Keratinocyte (primary cell): ENCODE measurements around a stretch of chr12.

CAGE:
- cytosol, long polyA minus RNA: no peak
- cytosol, long polyA plus RNA: no peak
- long polyA plus RNA: no peak
- nucleus, long polyA minus RNA: no peak
- nucleus, long polyA plus RNA: start-site peak on the minus strand at chr12:51082985-51083644, 310 and 34 reads in 2 replicates
Observed at GRCh38 chr12:51082535-51083502, 577 bp downstream of the CSRNP2 start.

GRCh38 chr12:51173396-51173618 is 372 bp upstream of the TFCP2 start:
CAGE:
- cytosol, long polyA minus RNA: no peak
- cytosol, long polyA plus RNA: no peak
- long polyA plus RNA: no peak
- nucleus, long polyA minus RNA: no peak
- nucleus, long polyA plus RNA: no peak

GRCh38 chr12:51351673-51352553 is 5.4 kb upstream of the CELA1 start:
CAGE:
- cytosol, long polyA minus RNA: start-site peak on the minus strand at chr12:51352384-51352463, 5 reads
- cytosol, long polyA plus RNA: no peak
- long polyA plus RNA: no peak
- nucleus, long polyA minus RNA: no peak
- nucleus, long polyA plus RNA: no peak

CAGE:
- cytosol, long polyA minus RNA: no peak
- cytosol, long polyA plus RNA: no peak
- long polyA plus RNA: no peak
- nucleus, long polyA minus RNA: no peak
- nucleus, long polyA plus RNA: no peak
Observed at GRCh38 chr12:51381145-51381696, 10.0 kb downstream of the GALNT6 start.

DNA sequence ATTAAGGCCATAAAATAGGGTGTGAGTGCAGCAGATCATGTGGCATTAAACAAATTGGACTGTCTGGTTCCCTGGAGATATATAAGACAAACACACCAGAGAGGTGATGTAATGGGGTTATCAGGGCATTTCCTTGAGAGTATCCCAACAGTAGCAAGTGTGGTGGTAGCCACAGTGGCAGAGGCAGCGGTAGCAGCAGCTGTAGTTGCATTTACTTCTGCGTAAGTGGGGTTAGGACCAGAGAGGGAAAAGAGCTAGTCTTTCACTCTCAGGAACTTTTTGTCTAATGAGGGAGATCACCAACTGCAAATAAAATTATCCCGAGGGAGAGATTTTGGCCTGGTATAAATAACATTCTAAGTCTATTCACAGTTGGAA is 14.7 kb upstream of the GALNT6 start:
CAGE:
- cytosol, long polyA minus RNA: no peak
- cytosol, long polyA plus RNA: no peak
- long polyA plus RNA: no peak
- nucleus, long polyA minus RNA: no peak
- nucleus, long polyA plus RNA: no peak

DNA sequence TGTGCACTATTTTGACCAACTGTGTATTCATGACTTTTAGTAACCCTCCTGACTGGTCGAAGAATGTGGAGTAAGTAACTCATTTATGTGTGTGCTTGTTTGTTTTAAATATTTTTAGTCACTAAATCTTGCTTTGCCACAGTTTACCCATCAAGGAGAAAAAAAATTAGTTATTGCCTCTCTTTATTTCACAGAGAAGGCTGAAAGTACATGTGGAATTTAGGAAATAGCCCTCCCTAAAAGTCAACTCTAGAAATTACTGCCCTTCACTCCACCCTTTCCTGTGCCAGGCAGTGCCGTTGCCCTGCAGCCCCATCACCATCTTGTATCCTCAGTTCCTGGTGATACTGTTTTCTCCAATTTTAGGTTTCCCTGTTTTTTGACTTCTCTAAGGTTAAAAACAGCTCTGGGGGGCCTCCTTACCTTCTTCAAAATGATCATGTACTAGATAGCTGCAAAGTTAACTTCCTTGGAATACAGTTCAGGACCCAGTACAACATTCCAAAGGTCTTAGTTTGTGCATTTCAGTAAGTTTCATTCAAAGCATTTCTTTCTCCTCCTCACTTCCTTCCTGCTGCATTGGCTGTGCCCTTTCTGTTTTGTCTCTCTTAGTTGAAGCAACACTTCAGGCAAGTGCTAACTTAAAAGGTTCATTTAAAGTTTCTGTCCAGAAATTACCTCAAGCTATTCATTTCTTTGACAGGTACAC is 95.5 kb downstream of the SCN8A start:
CAGE:
- cytosol, long polyA minus RNA: no peak
- cytosol, long polyA plus RNA: no peak
- long polyA plus RNA: no peak
- nucleus, long polyA minus RNA: no peak
- nucleus, long polyA plus RNA: no peak

DNA sequence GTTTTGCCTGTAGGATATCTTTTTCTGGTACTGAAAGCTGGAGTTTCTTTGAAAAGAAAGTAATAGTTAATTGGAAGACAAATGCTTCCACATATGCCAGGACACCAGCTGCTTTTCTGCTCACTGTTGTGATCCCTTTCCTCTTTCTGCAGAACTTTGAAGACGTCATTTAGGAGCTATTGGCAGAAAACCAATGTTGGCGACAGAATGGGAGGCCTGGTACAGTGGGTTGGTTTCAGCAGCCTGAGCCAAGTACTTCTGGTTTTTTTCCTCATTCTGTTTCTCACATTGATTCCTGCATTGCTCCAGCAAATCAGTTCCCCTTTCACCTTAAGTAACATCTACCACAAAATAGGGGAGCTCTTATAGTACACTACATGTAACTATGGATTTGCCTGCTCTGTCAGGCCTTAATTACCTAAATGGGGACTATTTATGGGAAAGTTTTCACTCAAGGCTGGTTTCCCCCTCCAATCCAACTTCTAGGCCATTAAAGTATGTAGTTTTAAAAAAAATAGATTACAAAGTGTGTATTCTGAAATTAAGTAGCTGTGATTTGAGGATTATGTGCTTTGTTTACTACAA is 63.0 kb downstream of the TMDD1 start:
CAGE:
- cytosol, long polyA minus RNA: no peak
- cytosol, long polyA plus RNA: no peak
- long polyA plus RNA: no peak
- nucleus, long polyA minus RNA: no peak
- nucleus, long polyA plus RNA: no peak

CAGE:
- cytosol, long polyA minus RNA: no peak
- cytosol, long polyA plus RNA: no peak
- long polyA plus RNA: no peak
- nucleus, long polyA minus RNA: no peak
- nucleus, long polyA plus RNA: no peak
Observed at GRCh38 chr12:51846701-51847772, 1.5 kb downstream of the FIGNL2 start.

CAGE:
- cytosol, long polyA minus RNA: no peak
- cytosol, long polyA plus RNA: no peak
- long polyA plus RNA: no peak
- nucleus, long polyA minus RNA: no peak
- nucleus, long polyA plus RNA: no peak
Observed at GRCh38 chr12:51870031-51870592, 17.8 kb upstream of the ANKRD33 start.

DNA sequence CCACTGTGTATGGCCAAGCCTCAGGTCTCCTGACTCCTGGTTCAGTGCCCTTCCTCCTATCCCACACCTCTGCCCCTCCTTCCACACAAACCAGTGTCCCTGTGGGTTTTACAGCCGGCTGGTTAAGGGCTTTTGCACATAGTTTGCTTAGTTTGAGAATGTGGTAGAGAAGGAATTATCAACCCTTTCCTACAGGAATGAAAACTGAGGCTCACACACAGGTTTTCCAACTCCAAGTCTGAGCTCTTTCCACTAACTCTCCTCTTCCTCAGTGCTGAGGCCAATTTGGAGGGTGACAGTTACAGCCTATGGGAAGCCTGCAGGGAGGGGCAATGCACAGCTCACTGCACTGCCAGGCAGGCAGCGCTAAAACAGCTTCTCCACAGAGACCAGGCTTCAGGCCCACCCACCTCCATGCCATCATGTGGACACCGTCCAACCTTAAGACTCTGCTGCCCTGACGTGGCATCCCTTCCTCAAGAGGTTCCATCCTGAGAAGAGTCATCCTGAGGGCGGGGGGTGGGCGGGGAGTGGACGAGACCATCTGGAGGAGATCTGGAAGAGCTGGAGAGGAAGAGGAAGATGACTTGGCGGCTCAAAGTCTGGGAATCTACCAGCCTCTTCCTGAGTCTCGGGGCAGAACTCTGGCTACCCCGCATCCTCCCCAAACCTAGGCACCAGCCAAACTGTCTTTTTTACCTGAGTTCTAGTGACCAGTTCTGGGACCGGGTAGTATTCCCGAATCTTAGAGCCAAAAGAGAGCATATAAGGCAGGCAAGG is 8.4 kb upstream of the ACVRL1 start:
CAGE:
- cytosol, long polyA minus RNA: no peak
- cytosol, long polyA plus RNA: no peak
- long polyA plus RNA: no peak
- nucleus, long polyA minus RNA: no peak
- nucleus, long polyA plus RNA: no peak

CAGE:
- cytosol, long polyA minus RNA: no peak
- cytosol, long polyA plus RNA: no peak
- long polyA plus RNA: no peak
- nucleus, long polyA minus RNA: no peak
- nucleus, long polyA plus RNA: no peak
Observed at GRCh38 chr12:51905402-51906362, 1.6 kb upstream of the ACVRL1 start.

DNA sequence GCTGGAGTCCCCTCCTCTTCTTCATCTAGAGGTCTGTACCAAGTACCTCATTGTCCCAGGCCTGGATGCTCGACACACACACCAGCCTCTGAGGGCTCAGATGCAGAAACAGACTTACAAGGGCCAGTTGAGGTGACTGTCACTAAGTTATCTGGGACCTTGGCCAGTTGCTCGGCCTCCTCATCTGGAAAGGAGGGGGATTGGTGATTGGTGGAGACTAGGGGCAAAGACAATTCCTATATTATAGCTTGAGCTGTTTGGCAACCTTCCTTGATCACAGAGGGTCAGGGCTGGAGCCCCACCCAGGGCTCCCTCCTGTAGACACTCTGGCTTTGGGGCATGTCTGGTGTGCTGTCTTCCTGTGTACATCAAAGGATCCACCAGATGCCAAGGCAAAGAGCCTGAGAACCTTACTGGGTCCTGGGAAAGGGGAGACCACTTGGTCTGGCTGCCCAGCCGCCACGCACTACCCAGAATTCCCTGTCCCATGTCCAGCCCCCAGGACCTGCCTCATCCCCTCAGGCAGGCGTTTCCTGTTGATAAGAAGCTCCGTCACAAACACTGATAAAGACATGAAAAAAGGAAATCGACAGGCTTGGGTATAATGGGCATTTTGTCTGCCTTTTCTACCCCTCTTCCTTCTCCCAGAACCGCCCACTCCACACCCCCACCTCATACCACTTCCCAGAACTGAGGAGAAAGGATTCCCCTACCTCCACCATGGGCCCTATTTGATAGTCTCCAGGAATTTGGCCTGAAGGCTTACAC is 18.6 kb downstream of the ACVRL1 start:
CAGE:
- cytosol, long polyA minus RNA: no peak
- cytosol, long polyA plus RNA: no peak
- long polyA plus RNA: no peak
- nucleus, long polyA minus RNA: no peak
- nucleus, long polyA plus RNA: no peak

GRCh38 chr12:51972834-51973540 is 21.5 kb downstream of the ACVR1B start:
CAGE:
- cytosol, long polyA minus RNA: no peak
- cytosol, long polyA plus RNA: no peak
- long polyA plus RNA: no peak
- nucleus, long polyA minus RNA: no peak
- nucleus, long polyA plus RNA: no peak

DNA sequence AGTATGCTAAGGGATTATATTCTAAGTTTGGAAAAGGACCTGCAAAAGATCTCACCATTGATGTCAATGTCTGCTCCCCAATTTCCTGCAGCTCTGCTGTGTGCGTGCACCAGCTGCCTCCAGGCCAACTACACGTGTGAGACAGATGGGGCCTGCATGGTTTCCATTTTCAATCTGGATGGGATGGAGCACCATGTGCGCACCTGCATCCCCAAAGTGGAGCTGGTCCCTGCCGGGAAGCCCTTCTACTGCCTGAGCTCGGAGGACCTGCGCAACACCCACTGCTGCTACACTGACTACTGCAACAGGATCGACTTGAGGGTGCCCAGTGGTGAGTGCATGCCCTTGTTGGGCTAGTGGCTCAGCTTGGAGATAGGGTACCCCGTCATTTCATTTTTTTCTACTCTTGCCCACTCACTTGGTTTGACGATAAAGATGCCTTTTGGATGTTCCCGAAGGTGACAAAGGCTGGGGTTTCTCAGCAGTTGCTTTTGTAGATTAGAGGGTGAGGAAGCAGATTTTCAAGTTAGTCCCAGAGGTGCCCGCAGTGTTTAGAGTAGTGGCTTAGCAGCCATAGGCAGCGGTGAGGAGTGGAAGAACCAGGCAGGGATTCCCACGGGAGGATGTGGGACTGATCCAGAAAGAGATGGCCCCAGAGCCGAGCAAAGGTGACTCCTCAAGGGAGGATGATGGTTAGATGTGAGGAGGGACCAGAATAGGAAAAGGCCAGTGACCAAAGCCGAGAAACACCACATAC is 23.9 kb downstream of the ACVR1B start:
CAGE:
- cytosol, long polyA minus RNA: no peak
- cytosol, long polyA plus RNA: no peak
- long polyA plus RNA: no peak
- nucleus, long polyA minus RNA: no peak
- nucleus, long polyA plus RNA: no peak

DNA sequence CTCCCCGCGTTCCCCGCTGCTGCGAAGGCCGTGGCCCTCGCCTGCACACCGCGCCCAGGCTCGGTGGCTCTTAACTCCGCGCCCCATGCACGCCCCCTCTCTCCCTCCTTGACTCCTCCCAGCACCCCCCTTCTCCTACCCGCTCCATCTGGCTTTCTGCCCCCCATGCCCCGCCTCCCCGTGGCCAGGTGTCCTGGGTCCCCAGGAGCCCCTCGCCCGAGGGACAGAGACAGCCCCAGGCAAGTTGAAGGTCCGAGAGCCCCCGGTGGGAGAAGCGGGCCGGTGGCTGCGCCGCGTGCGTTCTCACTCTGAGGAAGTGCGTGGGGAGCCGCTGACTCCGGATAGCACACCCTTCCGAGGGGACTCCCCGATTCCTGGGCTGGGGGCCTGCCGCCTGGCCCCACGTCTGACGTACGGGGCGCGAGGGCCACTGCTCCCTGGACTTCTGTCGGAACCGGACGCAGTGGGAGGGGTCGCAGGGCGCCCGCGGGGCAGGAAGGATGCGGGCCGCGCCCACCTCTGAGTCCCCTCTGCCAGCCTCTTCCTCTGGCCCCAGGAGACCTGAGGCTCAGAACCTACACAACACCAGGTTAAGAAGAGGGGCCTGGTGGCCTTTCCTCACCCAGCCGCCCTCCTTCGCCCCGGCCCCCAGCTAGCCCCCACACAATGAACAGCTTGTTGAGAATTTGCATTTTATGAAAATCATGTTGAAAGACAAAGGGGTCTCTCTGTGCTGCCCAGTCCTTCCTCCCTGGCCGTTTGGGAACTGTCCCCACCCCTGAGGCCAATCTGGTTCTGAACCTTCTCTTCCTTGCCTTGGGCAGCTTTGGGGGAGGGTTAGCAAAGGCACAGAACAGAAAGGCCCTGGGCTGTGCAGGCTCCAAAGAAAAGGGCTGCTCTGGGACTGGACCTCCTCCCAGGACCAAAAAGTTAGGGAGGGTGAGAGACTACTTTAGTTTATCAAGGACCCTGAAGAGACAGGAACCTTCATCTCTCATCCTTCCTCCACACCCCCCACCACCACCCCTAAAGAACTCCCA is 975 bp downstream of the TAMALIN start:
CAGE:
- cytosol, long polyA minus RNA: no peak
- cytosol, long polyA plus RNA: no peak
- long polyA plus RNA: no peak
- nucleus, long polyA minus RNA: no peak
- nucleus, long polyA plus RNA: no peak

GRCh38 chr12:52014948-52015971 is 8.5 kb downstream of the TAMALIN start:
CAGE:
- cytosol, long polyA minus RNA: no peak
- cytosol, long polyA plus RNA: no peak
- long polyA plus RNA: no peak
- nucleus, long polyA minus RNA: no peak
- nucleus, long polyA plus RNA: no peak

GRCh38 chr12:52023269-52024422 is 16.9 kb downstream of the TAMALIN start:
CAGE:
- cytosol, long polyA minus RNA: no peak
- cytosol, long polyA plus RNA: no peak
- long polyA plus RNA: no peak
- nucleus, long polyA minus RNA: no peak
- nucleus, long polyA plus RNA: no peak

GRCh38 chr12:52036542-52037623 is 14.4 kb upstream of the NR4A1 start:
CAGE:
- cytosol, long polyA minus RNA: no peak
- cytosol, long polyA plus RNA: no peak
- long polyA plus RNA: no peak
- nucleus, long polyA minus RNA: no peak
- nucleus, long polyA plus RNA: no peak

DNA sequence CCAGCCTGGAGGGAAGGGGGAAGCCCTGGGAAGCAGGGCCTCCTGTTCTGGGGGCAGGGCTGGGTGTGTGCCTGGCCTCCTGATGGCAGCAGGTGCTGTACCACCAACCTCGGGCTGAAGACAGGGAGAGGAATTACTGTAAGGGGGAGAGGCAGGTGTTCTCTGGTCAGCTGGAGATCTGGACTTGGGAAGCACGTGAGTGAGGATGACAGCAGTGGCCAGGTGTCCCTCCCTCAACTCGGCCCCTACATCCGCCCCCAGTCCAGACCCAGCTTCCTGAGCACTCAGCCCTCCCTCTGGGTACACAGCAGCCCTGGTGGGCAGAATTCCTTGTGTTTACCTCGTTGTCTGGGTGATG is 8.2 kb upstream of the NR4A1 start:
CAGE:
- cytosol, long polyA minus RNA: no peak
- cytosol, long polyA plus RNA: no peak
- long polyA plus RNA: no peak
- nucleus, long polyA minus RNA: no peak
- nucleus, long polyA plus RNA: no peak

CAGE:
- cytosol, long polyA minus RNA: no peak
- cytosol, long polyA plus RNA: no peak
- long polyA plus RNA: no peak
- nucleus, long polyA minus RNA: no peak
- nucleus, long polyA plus RNA: no peak
Observed at GRCh38 chr12:52050330-52051345, 604 bp upstream of the NR4A1 start.